Vein endothelial cell (primary cell): ENCODE data around the gene TMEM140.

GRCh38 chr7:134996126-134996534 lies 9.8 kb downstream of the AGBL3 start:
- CAGE, long polyA plus RNA: no peak

DNA sequence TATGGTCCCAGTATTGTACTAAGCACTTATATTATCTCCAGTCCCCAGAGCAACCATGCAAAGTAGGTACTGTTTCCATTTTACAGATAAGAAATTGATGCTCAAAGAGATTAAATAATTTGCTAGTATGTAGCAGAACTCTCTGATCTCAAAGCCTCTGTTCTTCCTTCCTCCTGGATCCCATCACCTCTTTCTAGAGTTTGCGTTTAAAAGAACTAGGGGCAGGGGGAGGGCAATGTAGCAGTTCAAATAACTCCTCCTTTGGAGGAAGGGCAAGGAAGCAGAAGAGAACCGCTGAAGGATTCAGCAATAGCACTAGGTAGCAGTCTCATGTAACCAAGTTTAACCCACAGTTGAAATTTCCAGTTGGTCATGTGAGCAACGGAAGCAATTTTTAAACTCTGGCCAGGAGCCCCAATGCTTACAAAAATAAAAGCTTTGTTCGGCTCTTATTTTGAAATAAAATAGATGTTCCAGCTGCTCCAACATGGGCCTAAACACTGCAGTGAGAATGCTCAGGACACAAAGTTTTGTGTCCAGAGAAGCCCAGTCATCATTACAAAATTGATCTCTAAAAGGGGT lies 694 bp upstream of the TMEM140 start:
- CAGE, long polyA plus RNA: no peak

DNA sequence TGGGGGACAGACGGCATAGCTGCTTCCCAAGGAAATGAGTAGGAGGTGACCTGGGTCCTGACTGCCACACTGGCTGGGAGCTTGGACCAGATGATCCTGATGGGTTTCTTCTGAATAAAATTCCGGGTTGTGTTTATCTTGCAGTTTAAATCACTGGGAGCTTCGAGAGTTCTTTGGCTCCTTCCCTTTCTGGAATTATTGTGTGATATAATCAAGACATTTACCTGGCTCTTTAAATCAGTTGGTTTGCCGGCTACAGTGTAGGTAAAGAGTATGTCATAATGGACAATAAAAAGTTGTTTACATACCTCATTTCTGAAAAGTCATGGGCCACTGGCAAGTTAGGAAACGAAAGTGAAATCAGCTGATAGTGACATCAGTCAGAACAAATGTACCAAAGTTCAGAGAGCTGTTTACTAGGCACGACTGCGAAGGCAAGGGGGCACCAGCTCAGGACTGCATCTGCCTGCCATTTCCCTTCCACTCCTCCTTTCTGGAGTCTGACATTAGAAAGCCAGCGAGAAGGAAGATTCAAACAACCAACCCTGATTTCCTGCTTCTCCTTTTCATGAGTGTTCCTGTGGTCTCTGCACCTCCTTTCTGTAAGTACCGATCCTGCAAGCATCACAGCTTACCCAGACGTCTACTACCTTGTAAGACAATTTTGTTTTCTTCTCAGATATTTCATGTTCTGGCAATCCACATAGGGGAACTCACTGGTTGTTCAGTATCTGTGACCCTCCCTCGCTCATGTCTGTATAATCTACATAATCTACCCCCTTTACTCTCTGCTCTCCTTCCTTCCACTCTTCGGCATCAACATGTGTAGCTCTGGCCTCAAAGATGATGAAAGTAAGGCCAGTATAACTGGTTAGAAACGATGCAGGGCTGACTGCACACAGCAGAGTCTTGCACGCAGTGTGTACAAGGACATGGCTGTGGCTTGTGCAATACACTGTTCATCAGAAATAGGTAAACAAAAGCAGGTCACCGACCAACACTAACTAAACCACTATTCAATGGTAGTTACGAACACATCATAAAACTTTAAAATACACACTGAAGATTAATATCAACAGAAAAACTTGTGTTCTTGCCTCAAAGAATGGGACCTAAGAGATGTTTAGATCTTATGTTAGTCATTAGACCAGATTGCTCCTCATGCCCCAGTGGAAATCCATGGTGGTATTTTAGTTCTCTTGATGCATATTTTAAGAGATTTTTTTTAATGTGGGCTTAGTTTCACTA lies at the start of gene TMEM140:
Gene TMEM140 (plus strand): TSS at position 404 of the 1,248 bp plus-strand sequence.
- CAGE, long polyA plus RNA: no peak

GRCh38 chr7:135161991-135163074 lies 8.2 kb downstream of the CYREN start:
- CAGE, long polyA plus RNA: no peak

GRCh38 chr7:135179989-135180835 lies 9.7 kb upstream of the CYREN start:
- CAGE, long polyA plus RNA: no peak

- CAGE, long polyA plus RNA: no peak
These were observed 16.0 kb upstream of the CYREN start for GRCh38 chr7:135186094-135187313.

DNA sequence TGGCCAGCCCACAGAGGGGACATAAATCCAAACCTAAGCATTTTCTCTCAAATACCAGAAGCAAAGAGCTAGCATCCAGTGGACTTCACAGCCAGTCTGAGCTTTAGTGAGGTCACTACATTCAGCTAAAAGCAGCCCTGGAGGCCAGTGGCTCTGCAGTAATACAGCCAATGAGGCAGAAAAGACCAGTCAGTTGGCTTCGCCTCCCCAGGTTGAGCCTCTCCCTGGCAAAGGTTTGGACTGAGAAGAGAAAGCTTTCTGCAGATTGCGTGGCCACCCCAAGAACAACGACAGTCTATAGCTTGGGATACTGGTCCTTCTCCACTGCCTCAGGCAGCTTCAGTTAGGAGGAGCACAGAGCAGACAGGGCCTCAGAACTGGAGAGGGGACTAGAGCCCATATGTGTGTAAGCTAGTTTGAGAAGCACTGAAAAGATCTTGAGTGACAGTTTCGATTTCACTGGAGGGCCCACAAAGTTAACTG lies 3.8 kb downstream of the WDR91 start:
- CAGE, long polyA plus RNA: no peak

- CAGE, long polyA plus RNA: no peak
These were observed 27.6 kb downstream of the STRA8 start for GRCh38 chr7:135261096-135261839.

DNA sequence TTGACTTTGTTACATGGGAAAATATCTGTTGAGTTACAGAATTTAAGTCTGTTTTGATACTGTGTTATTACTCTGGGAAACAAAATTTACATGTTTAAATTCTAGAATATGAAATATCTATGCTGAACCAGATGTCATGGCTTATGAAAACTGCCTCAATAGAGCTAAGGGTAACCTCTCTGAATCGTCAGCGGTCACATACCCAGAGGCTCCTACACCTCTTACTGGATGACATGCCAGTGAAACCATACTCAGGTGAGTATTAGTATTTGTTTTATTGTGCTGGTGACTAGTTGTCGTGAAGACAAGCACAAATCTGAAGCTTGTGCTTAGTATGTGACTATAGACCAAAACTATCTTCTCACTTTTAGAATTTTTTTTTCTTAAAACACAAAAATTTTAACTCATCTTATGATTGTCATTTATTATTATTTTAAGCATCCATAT lies 46.5 kb upstream of the STMP1 start:
- CAGE, long polyA plus RNA: no peak

DNA sequence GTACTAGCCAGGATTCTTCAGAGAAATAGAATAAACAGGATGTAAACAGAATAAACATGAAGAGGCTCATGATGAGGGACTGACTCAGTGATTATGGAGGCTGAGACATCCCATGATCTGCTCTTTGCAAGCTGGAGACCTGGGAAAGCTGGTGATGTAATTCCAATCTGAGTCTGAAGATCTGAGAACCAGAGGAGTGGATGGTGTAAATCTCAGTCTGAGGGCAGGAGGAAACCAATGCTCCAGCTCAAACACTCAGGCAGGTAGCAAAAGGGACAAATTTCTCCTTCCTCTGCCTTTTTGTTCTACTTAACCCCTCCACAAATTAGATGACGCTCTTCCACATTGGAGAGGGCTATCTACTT lies 63.0 kb upstream of the FAM180A start:
- CAGE, long polyA plus RNA: no peak

GRCh38 chr7:135927116-135927685 lies 50.0 kb downstream of the MTPN start:
- CAGE, long polyA plus RNA: no peak

DNA sequence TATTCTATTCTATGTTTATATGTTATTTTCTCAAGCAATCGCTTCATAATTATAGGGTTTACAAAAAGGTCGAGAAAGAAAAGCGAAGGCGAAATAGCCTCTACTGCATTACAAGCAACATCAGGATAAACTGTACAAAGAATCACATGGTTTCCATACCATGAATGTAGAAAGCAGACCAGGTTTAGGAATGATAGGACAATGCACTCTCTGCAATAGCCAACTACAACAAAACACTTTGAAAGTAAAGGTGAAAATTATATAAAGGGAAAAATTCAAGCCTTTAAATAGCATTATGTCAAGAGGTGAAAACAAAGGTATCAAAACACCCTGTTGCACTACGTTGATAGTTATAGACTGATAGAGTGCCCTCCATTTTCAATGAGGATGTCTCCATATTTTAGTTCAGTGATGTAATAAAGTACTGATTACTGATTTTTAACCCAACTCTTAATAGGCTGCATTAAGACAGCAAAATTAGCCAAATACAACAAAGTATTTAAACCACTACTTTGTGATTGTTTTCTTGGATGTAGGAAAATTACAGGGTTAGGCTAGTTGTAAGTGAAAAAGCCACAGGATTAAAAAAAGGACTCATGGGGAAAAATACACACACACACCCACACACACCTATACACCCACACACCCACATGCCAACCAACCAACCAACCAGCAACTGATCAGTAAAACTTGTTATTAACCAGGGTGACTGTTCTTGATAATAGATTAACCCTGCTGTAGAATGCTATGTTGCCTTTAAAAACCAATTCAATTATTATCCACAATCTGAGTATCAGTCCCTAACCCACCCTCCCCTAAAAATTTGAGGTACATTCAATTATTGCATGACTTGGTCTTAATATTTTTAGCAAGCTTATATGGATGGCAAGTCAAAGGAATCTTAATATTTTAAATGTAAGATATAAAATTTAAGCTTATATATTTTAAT lies 49.2 kb downstream of the MTPN start:
- CAGE, long polyA plus RNA: no peak

GRCh38 chr7:136871208-136871738 lies 2.8 kb downstream of the CHRM2 start:
- CAGE, long polyA plus RNA: no peak

DNA sequence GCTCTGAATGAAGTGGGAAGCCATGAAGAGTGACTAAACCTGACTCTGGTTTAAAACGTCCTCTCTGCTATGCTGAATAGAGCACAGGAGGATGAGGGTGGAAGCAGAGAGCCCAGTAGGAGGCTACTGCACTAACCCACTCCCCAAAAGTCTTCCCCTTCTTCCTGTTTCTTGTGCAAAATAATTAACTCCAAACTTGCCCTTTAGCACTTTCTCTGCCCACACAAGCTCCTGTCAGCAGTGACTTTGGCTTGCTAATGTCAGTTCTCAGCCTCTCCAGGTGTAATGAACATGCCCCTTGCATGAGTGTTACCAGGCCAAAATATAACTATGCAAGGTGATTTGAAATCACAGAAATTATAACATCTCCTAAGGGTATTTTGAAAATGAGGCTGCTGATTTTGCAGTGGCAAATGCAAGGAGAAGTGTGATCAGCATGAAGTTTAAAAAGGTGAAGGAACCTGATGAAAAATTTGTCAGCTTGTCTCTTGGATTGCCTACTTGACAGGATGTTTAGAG lies 3.8 kb upstream of the PTN start:
- CAGE, long polyA plus RNA: no peak

- CAGE, long polyA plus RNA: no peak
These were observed 24.3 kb upstream of the DGKI start for GRCh38 chr7:137870842-137871668.

DNA sequence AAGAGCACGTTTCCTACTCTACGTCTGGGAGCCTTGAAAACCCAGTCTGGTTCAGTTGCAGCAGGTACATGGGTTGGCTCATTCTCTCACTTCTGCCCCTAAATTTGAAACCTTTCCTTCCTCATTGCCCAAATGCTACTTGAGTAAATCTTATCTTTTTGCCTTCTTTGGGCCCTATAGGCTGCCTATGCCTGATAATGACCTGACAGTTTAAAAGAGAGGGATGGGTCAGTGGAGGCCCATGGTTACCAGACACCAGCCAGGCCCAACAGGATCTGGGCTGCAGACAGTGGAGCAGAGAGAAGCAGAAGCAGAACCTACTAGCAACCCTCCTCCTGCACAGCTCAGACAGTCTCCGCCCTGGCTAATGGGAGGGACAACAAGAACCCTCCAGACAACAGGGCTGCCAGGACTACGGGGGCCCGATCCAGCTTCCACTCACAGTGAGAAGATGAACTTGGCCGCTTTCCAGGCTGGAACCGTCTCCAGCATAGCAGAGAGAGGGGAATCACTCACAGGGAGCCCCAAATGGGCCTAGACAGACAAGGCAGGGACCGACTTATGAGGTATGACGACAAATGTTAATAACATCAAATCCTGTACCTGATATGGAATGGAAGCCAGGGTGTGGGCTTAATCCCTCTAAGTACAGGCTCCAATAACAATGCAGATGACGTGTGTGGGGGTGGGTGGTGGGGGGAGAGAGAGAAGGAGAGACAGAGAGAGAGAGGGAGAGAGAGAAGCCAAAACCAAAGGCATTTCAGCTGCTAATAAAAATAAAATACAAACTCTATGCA lies 31.7 kb upstream of the DGKI start:
- CAGE, long polyA plus RNA: no peak

DNA sequence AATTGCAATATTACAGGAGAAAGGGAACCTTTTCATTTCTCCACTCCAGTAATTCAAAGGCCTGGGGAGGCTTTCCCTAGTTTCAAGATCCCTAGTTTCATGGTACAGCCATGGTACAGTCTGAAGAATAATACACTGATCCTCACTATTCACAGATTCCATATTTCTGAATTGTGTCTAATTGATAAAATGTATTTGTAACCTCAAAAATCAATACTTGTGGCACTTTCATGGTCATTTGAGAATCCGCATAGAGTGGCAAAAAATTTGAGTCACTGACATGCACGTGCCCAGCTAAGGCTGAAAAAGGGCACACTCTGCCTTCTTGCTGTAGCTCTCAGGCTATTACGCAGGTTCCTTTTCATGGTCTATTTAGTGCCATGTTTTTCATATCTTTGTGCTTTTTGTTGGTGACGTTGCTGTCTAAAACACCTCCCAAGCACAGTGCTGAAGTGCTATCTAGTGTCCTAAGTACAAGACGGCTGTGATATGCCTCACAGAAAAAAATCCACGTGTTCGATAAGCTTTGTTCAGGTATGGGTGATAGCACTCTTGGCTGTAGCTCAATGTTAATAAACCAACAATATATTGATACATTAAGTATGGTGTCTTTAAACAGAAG lies 51.0 kb downstream of the CREB3L2 start:
- CAGE, long polyA plus RNA: no peak

DNA sequence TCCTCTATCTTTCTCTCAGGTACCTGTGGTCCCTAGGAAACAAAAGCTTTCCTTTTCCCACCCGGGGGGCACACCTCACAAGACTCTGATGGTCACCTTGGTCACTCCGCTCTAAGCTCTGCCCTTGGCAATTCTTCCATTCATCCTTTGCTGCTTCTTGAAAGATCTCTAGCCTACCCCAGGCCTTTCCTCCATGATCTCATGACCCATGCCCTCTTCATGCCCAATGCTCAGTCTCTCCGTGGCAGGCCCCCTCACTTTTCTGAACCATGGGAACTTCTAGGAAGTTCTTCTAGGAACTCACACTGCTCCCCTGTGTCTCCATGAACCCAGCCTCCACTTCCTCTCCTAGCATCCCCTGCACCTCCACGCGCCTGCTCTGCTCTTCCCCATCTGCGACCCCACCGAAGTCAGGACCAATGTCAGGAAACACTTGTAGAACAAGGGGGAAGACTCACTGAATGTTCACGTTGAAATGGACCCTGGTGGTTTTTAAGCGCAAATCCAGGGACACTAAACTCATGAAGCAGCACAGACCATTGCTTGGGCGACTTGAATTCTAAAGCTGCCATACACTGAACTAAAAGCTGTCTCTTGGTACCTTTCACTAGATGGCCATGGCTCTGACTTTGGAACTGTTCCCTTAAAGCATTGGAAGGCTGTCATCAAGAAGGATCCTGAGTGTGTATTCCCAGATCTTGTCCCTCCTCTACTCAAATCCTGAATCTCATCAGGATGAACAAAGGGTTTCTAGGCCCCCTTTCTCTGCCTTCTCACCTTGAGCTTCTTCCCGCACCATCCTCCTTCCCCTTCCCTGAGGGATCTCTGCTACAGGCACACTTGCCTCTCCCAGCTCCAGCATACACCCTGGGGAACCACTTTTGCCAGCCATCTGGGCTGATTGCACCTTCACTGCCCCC lies 40.0 kb downstream of the CREB3L2 start:
- CAGE, long polyA plus RNA: no peak

DNA sequence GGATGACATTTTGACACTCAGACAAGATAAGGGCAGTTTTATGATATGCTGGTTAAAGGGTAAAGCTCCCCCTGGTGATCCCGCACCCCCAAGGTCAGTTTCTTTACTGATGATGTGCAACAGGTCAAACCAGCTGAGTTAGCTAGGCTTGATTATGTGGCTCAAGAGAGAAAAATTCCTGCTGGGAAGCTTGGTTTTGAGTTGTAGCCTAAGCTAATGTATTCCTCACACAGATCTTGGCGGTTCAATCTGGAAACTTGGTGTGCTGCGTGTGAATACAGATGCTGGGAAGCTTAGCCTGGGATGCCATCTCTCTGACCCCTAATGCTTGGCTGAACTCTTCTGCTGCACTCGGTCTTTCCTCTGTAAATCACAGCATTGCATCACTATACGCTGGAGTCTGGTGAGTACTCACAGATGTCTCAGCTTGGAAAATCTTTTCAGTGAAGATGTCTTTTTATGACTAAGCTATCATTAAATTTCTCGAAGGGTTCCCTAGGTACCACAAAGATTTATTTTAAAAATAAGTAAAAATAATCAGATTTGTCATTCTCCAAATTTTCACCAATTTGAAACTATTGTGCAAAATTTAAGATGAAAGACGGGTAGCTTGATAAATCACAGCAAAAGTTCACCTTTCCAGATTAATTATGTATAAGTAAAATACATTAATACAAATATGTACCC lies 11.2 kb upstream of the AKR1D1 start:
- CAGE, long polyA plus RNA: no peak

DNA sequence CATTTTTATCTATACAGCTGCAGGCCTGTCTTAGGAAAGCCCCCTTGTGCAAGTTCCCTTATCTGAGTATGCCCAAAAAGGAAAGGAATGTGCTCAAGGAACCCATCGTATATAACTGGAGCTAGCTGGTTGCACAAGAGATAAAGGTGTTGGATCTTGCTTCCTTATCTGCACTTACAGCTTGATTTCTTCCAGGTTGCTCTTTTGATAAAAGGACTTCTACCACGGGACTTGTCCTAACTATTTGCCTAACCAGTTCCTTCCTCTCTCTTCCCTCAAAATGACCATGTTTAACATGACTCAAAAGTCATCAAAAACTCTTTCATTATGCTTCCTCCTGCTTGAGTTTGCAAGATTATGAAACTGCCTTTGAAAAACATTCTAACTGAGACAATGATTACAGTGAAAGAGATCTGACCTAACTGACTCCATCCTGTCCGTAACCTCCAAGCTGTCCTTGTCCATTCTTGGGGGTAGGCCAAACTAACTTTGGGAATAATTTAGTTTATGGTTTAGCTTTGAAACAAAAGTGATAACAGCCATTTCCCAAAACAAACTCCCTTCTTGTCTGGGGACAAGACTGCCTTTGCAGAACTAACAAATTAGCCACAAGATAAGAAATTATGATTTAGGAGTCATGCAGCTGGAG lies 181.5 kb downstream of the AKR1D1 start:
- CAGE, long polyA plus RNA: no peak